Placental pericyte (primary cell): ENCODE results near the genes ABCG1 and TFF1.

GRCh38 chr21:41706083-41706549 is 60.7 kb downstream of the RIPK4 start:
- CAGE, long polyA plus RNA, result no peak

GRCh38 chr21:41706937-41708034 is 59.6 kb downstream of the RIPK4 start:
- CAGE, long polyA plus RNA, result no peak

GRCh38 chr21:41906725-41907477 is 27.8 kb upstream of the PRDM15 start:
- CAGE, long polyA plus RNA, result no peak

- CAGE, long polyA plus RNA, result no peak
Measured at GRCh38 chr21:41948017-41948604, 5.7 kb downstream of the C2CD2 start.

GRCh38 chr21:41952710-41953270 is 1.0 kb downstream of the C2CD2 start:
- CAGE, long polyA plus RNA, result no peak

DNA sequence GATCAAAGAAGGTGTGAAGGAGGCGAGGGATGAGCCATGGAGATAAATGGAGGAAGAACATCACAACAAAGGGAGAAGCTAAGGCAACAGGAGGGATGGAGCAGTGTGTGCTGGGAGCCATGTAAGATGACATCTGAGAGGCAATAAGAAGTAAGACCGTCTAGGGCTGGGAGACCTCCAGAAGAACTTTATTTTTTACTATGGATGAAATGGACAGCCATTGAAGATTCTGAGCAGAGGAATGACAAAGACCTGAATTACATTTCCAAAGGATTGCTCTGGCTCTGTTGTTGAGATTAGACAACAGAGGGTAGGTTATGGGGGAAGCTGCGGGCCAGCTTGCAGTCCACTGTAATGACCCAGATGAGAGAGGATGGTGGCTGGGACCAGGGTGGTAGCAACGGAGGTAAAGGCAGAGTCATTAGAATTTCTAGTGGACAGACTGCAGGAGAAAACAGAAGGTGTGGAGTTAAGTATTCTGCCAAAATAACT is 10.4 kb downstream of the ZBTB21 start:
- CAGE, long polyA plus RNA, result no peak

- CAGE, long polyA plus RNA, result no peak
Measured at GRCh38 chr21:42021668-42022710, 11.8 kb upstream of the ZBTB21 start.

DNA sequence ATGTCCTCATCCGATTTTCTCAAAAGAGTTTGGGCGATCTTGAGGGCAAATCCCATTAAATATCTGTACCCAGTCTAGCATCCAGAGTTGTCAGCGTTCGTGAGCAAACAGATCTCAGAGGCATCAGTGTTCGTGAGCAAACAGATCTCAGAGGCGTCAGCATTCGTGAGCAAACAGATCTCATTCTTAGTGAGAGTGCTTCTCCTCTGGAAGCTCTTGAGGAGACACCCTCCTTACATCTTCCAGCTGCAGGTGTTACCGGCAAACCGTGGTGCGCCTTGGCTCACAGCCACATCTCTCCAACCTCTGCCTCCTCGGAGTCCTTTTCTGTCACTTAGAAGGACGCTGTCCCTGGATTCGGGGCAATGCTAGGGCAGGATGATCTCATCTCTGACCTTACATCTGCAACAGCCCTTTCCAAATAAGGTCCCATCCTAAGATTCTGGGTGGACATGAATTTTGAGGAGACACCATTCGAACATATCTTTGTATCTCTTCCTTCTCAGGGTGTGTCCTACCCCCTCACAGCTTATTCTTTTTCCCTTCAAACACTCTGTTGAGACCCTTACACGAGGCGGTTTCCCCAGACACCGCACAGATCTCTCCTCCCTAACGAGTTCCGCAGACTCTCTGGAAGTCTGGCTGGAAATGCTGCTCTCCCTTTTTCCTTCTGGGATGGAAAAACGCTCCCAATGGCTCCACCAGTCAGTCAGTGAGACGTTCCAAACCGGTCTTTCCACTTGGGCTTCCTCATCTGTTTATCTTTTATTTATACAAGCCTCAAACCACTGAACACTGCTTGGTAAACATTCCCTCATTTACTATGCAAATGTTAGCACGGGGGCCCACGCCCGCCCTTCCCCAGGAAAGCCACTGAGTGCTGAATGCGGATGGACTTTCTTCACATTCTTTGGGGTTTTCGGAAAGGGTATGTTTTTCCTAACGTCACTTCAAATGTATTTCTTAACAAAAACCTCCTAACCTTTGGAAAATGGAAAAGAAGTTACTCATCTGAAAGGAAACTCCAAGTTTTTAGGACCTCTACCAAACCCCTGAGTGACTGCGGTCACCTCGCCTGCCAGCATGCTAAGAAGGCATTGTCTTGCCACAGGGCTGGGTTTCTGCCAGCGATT is 14.4 kb upstream of the UMODL1 start:
- CAGE, long polyA plus RNA, result no peak

GRCh38 chr21:42058882-42059328 is 12.2 kb upstream of the UMODL1 start:
- CAGE, long polyA plus RNA, result no peak

DNA sequence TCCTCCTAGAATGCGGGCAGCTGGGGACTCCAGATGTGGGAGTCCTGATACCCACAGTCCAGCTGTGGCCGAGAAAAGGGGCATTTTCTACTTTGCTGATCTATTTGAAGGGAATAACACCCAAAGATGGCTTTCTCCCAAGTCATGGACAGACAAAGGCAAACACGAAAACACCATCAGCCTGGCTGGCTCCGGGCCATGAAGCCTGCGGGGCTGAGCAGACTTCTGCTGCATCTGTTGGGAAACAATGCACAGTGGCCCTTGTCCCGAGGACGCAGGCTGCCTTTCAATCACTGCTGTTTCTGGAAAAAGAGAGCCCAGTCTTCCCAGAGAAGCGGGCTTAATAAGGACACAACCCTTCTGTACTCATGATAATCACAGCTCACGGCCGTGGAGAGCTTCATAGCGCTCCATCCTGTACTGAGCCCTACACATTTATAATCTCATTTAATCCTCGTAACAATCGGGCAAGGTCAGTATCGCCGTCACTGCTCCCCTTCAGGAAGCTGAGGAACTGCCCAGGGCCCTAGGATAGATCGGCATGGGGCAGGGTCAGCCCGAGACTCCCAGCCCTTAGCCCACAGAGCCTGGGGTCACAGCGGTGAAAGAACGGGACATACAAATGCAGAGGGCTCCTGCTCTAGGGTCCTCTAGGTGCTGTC is 61.9 kb upstream of the ABCG1 start:
- CAGE, long polyA plus RNA, result no peak

- CAGE, long polyA plus RNA, result no peak
Measured at GRCh38 chr21:42218413-42219623, at the start of gene ABCG1. TSS of gene ABCG1 (plus strand) at chr21:42219140.

DNA sequence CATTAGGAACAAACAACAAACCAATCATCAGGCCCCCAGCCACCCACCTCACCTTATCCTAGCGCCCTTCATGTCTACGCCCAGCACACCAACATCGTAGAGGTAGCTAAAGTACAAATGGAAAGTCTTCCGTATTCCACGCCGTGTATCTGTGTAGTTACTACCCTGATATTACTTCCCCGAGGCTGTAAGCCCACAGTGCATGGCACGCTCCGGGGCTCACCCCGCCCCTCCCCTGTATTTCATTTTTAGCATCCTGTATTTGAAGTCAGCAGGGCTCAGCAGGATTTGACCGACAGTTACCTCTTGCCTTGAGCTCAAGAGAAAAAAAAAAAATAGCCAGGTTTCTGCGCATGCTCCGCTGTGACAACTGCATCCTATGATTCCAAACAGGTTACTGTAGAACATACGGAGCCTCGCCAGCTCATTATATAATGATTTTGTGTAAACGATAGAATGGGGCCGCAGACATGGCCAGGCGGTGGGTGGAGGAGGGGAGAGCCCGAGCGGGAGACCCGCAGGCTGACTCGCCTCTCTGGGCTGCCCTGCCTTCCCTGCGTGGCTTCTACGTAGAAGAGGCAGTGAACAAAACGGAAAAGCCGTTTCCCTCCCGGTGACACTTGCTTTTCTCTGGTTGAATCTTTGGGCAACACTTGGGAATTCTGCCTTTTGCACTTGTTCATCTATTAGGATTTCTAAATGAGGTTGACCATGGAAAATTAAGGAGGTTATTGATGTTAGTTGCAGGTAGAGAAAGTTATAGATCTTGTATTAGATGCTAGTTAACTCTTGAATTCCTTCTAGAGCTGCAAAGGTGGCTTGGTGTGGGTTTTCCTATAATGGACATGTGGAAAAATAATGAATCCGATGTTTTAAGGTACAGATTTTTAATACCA is 1.4 kb downstream of the ABCG1 start:
- CAGE, long polyA plus RNA, result no peak

- CAGE, long polyA plus RNA, result no peak
Measured at GRCh38 chr21:42230521-42231157, 11.7 kb downstream of the ABCG1 start.

DNA sequence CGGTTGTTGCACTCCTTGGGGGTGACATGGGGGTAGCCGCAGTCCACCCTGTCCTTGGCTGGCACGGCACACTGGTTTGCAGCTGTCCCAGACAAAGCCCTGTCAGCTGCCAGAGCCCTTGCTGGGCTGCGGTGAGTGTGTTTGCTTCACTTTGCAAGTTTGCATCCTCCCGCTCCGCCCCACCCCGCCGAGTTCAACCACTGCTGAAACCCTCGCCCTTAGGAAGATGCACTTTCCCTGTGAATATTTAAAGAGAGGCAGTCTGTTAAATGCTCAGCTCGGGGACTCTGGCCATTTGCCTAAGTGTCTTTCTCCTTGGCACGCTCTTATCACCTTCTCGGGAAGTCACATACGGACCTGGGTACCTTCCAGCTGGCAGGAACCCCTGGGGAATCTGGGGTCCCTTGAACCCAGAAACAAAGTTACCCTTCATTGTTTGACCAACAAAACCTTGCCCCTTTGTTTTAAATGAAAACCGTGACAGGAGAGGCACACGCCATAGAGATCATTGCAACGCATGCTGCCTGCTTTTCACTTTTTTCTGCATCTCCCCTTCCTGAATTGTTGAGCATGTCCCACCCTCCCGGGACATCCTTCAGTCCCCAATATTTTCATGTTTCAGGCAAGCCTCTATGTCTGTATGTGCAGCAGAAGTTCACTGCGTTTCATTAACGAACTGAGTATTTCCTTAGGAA is 1.5 kb downstream of the TFF3 start:
- CAGE, long polyA plus RNA, result no peak

DNA sequence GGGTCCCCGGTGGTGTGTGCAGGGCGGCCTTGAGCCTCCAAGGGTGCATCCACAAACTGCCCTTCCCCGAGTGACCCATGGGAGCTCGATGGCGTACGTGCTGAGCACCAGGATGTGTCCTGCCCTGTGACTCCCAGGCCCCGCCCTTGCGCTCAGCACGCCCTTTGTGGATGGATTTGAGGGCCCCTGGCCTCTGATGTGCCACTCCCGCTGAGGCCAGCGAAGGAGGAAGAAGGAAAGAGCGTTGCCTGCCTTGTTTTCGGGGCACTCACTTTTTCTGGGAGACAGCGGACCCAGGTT is 1.7 kb upstream of the TFF3 start:
- CAGE, long polyA plus RNA, result no peak

DNA sequence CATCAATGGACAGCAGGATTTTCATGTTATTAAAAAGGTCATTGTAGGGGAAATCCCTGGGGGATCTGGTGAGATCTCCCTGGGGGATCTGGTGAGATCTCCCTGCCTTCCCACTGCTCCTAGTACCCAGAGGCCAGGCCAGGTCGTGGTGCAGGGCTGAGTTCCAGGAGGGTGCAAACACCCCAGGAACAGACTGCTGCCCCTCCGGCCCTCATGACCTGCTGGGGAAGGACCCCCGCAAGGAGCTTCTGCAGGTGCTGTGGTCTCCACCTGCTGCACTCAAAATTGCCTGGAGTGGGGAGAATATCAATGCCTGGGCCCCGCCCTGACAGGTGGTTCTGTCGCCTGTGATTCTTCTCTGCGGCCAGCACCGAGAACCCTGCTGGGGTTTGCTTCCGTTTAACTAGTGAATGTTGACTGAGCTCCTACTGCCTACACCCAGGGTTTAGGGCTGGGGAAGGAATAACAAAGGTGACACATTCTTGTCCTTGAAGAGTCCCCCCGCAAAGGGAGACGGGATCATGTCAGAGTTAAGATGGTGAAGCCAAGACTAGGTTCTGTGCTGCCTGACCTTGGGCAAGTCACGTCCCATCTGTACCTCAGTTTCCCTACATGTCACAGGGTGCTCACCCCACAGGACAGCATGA is 2.2 kb upstream of the TFF3 start:
- CAGE, long polyA plus RNA, result no peak

DNA sequence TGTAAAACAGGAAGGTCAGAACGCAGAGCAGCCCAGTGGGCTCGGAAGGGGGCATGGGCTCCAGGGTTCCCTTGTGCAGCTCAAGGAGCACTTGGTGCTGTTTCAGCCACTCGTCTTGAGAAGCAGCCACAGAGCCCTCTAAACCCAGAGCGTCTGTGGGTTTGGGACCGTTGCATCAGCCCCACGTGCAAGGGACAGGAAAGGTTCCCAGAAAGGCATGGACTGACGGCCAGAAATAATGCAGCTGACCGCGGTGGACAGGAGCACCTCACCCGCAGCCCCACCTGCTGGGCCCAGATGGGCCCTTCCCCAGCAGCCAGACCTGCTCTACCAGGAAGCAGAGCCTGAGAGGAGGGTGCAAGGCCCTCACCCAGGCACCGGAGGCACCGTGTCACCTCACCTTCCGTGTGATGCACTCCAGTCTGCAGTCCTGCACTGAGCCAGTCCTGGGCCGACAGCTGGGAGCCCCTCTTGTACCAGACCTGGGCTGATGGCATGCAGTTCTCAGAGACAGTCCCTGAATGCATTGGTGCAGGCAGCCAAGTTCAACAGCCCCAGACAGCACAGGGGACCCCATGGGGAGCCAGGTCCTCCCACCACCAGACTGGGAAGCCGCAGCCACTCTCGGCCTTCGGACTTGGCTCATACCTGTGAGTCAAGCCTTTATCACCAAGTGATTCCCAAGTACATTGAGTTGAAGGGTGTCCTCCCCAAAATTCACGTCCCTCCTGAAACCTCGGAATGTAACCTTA is 4.8 kb upstream of the TFF3 start:
- CAGE, long polyA plus RNA, result no peak

DNA sequence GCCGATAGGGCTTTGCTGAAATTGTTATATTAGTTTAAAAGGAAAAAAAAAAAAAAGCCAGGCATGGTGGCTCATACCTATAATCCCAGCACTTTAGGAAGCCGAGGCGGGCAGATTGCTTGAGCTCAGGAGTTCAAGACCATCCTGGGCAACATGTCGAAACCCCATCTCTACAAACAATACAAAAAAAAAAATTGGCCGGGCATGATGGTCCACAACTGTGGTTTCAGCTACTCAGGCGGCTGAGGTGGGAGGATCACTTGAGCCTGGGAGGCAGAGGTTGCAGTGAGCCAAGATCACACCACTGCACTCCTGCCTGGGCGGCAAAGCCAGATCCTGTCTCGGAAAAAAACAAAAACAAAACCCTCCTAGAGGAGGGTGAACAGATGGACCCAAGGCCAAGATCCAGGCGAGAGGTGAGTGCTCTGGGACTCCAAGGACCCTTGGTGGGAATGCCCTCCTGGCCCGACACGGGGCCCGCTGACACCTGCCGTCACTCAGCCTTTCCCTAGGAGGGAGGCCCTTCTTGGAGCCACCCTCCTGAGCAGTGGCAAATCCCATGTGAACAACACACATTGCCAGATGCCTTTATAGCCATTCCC is 503 bp downstream of the TFF2 start:
- CAGE, long polyA plus RNA, result no peak

GRCh38 chr21:42366039-42367041 is at the start of gene TFF1:
TSS of gene TFF1 (minus strand) at chr21:42366535.
- CAGE, long polyA plus RNA, result no peak

- CAGE, long polyA plus RNA, result no peak
Measured at GRCh38 chr21:42375270-42375993, 9.1 kb upstream of the TFF1 start.